ENCODE results near the gene C10orf105.

DNA sequence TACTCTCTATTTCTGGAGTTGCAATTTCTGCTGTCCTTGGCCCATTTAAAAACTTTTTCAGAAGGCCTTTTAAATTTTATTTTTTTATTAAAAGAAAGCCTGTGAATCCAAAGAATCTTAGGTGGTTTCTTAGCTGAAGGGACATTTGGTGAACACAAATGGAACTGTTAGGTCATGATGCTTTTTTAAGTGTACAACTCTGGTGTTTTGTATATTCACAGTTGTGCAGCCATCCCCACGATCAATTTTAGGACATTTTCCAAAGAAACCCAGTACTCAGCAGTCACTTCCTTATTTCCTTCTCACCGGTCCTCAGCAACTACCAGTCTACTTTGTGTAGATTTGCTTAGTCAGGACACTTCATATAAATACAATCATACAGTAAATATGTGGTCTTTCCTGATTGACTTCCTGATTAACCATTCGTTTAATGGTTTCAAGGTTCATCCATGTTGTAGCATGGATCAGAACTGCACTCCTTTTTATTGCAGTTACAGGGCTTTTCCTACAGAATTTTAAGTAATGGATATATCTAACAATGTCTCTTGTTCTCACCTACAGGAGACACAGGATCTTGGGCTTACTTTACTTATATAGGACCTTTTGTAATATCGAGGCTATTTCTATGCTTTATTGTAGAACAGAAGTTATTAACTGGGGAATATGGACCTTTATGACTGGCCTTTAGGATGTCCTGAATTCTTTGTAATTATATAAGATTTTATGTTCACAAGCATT is 14.4 kb downstream of the SGPL1 start:
- RRBS: no CpG with 5 or more reads among the region's 4 CpGs

DNA sequence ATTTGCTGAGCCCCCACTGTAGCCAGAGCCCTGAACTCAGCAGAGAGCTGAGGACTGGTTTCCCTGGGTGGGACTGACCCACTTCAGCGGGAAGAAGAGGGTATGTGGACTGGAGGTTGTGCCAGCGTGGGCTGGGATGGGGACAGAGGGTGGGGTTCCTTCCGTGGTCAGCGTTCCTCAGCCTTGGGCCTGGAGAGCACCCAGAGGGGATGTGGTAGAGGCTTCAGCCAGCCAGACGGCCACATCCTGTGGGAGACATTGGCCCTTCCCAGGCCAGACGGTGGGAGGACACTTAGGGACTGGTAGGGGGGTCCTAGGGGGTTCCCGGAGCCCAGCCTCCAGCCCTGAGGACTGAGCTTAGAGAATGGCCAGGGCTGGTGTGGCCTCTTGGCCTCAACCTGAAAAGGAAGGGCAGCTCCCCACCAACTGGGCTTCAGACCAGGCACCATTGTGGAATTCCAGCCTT is 23.0 kb downstream of the UNC5B start:
- RRBS: no CpG with 5 or more reads among the region's 7 CpGs

- RRBS: no CpG with 5 or more reads among the region's 5 CpGs
These were observed 31.5 kb downstream of the UNC5B start for GRCh38 chr10:71243845-71244372.

DNA sequence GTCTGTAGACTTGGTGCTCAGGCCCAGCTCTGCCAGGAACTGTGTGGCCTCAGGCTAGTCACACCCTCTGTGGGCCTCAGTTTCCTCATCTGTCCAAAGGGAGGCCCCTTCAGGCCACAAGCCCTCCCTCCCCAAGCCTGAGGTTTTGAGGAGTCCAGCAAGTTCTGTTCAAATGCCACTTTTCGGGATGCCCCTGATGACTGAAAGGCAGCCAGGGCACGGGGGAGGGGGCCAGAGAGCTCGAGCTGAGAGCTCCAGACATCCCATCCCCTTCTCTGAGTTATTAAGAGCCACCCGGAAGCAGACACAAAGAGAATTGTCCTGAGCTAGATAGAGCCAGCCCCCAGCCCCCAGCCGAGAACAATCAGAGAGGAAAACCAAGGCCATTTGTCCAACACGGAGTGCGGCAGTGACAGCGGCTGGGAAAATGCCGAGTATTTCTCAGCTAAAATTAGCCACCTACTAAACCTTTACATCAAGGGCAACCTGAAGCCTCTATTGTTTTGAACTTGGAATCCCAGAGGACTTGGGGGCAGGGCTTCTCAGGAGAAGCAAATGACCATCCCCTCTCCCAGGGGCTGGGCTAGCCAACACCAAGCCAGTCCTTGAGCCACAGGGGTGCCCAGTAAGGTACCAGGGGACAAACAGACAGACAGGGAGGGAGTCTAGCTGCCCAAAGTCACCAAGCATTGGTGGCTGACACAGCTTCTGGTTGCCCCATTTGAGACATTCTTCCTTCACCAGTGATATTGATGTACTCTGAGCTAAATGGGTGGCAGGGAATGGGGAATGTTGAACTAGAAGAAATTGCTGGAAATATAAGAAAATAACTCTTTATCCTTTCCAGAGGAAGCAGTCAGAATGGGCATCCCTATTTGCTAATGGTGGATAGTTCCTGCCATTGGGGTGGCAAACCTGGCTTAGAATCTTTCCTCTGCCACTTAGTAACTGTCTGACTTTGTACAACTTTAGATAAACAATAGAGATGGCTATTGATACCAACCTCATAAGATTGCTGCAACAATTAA is 51.2 kb downstream of the UNC5B start:
- RRBS: no CpG with 5 or more reads among the region's 9 CpGs

DNA sequence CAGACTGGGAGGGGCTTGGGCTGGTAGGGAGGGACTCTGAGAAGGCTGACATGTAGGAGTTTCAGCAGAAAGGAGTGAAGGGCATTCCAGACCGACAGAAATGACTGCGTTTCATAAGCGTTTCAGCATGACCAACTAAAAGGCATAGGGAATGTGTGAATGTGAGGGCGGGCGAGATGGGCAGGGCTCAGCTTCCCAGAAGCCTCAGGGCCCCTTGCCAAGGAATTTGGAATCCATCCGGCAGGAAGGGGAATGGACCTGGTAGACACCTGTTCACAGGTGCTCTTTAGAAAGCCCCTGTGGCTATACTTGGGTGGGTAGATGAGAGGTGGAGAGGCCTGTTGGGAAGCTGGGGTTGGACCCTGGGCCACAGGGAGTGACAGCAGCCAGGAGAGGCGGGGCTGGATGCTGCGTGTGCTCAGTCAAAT is 24.9 kb upstream of the SLC29A3 start:
- RRBS: no CpG with 5 or more reads among the region's 8 CpGs

- RRBS: no CpG with 5 or more reads among the region's 13 CpGs
These were observed 18.1 kb downstream of the SLC29A3 start for GRCh38 chr10:71337093-71337642.

DNA sequence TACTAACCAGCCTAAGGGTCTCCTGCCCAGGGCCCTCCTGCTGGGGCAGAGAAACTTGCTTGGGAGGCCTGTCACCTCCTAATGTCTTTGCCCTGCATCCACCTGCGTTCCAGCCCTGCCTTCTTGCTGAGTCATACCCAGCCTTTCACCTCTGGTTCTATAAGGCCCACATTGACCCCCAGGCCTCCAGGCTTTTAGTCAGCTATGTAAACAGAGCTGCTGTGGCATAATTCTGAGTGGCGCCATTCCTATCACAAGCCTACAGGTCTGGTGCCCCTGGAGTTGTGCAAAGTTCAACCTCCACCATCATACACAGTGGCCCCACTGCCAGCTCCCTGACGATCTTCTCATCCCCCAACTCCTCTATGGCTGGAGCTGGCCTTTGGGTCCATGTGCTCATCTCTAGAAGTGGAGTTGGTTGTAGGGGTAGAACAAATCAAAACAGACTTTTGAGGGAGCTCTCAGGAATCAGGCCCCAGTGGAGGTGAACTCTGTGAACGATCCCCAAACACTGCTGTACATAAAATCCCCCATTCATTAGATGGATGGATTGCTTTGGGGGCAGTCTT is 21.1 kb downstream of the SLC29A3 start:
- RRBS: no CpG with 5 or more reads among the region's 4 CpGs

DNA sequence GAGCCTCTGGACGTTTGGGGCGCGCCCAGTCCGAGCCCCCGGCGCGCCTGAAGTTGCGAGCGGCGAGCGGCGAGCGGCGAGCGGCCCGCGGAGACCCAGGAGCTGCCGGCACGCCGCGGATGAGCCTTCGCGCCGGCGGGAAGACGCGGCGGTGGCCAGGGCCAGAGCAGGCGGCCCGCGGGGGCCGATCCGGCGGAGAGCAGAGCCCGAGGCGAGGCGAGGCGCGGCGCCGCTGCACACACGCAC is 273 bp downstream of the CDH23 start:
- RRBS: 1% methylated on average over 37 of the region's 42 CpGs

- RRBS: no CpG with 5 or more reads among the region's 7 CpGs
These were observed 78.4 kb downstream of the CDH23 start for GRCh38 chr10:71475147-71475513.

DNA sequence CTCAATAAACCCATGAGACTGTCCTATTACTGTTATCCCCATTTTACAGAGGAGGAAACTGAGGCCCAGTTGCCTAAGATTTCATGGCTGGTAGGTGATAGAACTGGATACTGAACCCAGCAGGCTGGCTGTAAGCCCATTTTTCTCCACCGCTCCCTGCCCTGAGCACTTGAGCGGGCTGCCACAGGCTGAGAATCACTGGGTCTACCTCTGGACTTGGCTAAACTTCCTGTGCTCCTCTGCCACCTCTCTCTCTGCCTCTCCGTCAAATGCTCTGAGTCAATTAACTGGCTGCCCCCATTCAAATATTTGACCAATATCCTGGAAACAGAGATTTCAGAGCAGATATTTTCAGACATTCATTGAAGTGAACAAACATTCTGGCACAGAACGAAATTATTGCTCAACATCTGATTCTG is 129.7 kb downstream of the C10orf105 start:
- RRBS: no CpG with 5 or more reads among the region's 4 CpGs

- RRBS: no CpG with 5 or more reads among the region's 13 CpGs
These were observed 122.8 kb downstream of the C10orf105 start for GRCh38 chr10:71596648-71597398.

- RRBS: 78% methylated on average over 5 of the region's 12 CpGs
These were observed 61.7 kb downstream of the C10orf105 start for GRCh38 chr10:71657829-71658359.

DNA sequence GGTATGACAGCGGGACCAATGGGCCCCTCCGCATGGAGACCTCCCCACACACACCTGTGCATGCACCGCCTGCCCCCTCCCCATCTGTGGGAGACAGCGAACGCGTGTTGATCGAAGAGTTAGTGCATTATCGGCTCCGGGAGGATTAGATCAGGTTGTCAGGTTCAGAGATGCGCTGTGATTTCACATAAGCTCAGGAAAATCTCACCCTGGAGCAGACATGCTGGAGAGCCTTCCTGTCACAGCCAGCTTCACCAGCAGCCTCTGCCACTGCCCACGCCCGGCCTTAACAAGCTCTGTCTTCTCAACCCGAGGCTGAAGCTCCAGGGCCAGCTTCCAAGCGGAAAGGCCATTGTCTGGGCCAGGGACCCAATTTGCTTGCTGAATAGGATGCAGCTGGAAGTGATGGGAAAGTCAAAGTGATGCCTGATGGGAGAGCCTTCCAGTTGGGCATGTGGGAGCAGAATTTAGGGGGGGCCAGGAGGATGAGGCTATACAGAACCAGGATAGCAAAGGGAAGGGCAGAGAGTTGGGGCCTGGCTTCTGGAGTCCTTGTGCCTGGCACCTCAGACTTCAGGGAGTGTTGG is 36.3 kb downstream of the C10orf105 start:
- RRBS: no CpG with 5 or more reads among the region's 14 CpGs

DNA sequence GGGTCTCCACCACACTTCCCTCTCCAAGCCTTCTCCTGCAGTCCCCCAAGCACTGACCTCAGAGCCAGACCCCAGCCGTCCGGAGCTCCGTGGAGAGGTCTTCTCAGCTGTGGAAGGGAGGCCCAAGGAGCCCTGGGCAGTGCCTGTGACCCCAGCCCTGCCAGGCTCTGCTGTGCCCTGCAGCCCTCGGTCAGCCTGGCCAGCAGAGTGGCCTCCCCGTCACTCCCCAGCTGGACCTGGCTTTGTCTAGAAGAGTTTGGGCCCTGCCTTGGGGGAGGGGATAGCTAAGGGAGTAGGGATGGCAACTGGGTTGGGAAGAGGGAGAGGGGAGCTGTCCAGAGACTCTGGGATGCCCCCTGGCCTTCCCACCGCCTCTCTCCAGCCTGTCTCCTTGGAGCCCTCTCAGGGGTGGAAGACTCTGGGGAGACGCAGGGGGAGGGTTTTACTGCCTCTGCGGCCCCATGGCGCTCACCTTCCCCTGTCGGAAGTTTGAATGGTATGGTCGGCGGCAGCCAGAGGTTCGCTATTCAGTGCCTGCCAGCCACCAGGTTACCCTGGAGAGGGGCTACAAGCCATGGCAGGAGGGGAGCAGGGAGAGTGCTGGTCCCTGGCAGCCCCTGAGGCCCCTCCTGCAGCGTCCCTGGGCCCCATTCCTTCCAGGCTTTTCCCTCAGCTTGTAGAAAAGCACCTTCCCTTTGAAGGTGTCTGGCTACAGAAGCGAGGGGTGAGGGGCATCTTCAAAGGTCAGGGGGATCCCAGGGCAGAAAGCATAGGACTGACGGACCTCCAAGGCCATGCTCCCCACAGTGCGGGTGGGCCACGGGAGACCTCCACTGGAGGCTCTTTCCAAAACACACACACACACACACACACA is at the start of gene C10orf105:
TSS of gene C10orf105 (minus strand) at position 209 of the 874 bp plus-strand sequence.
- RRBS: no CpG with 5 or more reads among the region's 18 CpGs

- RRBS: no CpG with 5 or more reads among the region's 7 CpGs
These were observed 9.7 kb upstream of the C10orf105 start for GRCh38 chr10:71729275-71729724.

GRCh38 chr10:71737109-71737573 is 17.6 kb upstream of the C10orf105 start:
- RRBS: no CpG with 5 or more reads among the region's 4 CpGs

- RRBS: no CpG with 5 or more reads among the region's 4 CpGs
These were observed 23.8 kb upstream of the C10orf105 start for GRCh38 chr10:71743234-71743831.

DNA sequence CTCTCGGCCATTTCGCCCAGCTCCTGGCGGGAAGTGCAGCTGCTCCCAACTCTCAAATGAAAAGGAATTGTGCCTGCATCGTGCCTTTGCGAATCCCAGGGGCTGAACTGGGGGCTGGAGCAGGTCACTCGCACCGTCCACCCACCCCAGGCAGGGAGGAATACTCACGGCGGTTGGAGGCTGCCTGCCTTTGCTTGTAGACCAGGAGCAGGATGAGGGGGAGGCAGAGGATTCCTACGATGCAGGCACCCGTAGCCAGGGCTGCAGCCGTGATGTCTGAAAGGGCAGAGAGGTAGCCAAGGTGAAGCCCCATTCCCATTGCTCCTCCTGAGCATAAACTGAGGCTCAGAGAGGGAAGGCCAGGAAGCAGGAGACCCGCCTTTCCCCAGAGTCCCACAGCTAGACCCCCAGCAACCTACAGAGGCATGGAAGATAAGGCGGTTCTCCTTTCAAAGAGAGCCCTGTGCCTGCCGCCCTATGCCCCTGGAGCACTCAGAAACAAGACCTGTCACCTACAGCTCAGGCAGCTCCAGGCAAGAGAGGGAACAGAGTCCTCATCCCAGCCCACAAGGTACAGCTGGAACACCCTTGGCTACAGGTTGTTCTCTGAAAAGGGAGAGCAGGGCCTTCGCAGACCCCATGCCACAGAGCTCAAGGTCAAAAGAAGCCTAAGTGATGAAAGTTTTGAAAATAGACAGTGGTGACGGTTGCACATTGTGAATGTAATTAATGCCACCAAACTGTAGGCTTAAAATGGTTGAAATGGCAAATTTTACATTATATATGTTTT is 17.9 kb downstream of the VSIR start:
- RRBS: no CpG with 5 or more reads among the region's 17 CpGs

DNA sequence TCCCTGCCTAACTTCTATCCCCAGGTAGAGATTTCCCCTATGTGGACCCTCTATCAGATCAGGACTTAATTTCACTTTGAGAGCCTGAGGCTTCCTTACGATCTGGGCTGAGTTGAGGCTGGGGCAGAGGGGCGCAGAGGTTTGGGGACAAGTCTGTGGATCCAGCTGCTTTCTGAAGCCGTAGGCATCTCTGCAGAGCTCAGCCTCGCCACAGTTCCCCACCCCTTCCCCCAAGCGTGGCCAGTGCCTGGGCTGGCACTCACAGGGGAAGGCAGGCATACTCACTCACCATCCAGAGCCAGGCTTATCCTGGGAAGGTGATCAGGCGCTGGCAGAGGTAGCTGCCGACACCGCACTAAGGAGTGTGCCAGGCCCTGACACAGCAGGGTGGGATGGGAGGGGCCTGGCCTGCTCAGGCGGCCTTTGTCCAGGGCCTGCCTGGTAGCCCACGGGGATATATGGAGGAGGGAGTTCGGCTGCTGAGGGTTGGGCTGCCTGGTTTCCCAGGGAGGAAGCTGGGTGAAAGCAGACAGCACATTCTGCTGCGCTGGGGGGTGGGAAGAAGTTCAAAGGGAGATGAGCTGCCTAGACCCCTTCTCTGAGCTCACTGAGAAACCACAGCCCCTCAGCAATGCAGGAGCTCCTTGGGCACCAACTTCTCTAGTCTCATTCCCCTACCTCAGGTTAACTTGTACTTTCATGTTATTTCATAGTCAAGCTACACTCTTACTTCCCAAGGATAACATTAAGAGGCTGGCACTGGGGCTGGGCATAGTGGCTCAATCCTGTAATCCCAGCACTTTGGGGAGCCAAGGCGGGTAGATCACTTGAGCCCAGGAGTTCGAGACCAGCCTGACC is 15.8 kb downstream of the VSIR start:
- RRBS: no CpG with 5 or more reads among the region's 14 CpGs

DNA sequence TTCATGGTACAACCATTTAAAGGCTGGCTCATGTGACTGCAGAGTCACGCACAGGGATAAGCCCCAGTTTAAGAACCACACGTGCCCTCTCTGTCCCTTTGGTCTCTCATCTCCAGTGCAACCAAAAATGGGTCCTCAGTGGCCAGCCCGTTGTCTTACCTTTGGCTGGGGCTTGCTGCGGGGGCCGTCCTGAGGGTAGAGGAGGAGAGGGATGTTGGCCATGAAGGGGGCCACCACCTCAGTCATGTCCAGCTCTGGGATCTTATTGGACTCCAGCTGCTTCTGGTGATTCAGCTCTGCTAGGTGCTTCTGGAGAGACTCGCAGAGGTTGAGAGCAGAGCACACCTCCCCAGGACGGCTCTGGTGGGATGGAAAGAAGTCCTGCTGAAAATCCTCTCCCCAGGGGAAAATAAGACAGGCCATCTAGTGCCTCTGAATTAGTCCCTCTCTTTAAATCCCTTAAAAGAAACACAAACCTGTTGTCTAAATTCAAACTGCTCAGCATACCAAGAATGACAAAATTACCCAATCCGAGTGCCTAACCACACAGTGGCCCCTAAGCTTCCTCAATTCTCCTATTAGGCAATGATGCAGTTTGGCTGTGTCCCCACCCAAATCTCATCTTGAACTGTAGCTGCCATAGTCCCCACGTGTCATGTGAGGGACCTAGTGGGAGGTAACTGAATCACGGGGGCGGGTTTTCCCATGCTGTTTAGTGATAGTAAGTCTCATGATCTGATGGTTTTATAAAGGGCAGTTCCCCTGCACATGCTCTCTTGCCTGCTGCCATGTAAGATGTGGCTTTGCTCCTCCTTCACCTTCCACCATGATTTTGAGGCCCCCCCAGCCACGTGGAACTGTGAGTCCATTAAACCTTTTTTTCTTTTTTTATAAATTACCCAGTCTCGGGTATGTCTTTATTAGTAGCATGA is 22.1 kb downstream of the PSAP start:
- RRBS: no CpG with 5 or more reads among the region's 13 CpGs

Data from choroid plexus epithelial cell (primary cell).